H1 (cell line): ENCODE measurements around the genes MBTPS2, PHEX and KLHL15.

GRCh38 chrX:18877503-18877804 is 106.5 kb downstream of the PHKA2 start:
- RRBS: no CpG with 5 or more reads among the region's 4 CpGs
CAGE:
- cytosol, long polyA plus RNA: no peak
- long polyA plus RNA: no peak
- nucleus, long polyA plus RNA: no peak

DNA sequence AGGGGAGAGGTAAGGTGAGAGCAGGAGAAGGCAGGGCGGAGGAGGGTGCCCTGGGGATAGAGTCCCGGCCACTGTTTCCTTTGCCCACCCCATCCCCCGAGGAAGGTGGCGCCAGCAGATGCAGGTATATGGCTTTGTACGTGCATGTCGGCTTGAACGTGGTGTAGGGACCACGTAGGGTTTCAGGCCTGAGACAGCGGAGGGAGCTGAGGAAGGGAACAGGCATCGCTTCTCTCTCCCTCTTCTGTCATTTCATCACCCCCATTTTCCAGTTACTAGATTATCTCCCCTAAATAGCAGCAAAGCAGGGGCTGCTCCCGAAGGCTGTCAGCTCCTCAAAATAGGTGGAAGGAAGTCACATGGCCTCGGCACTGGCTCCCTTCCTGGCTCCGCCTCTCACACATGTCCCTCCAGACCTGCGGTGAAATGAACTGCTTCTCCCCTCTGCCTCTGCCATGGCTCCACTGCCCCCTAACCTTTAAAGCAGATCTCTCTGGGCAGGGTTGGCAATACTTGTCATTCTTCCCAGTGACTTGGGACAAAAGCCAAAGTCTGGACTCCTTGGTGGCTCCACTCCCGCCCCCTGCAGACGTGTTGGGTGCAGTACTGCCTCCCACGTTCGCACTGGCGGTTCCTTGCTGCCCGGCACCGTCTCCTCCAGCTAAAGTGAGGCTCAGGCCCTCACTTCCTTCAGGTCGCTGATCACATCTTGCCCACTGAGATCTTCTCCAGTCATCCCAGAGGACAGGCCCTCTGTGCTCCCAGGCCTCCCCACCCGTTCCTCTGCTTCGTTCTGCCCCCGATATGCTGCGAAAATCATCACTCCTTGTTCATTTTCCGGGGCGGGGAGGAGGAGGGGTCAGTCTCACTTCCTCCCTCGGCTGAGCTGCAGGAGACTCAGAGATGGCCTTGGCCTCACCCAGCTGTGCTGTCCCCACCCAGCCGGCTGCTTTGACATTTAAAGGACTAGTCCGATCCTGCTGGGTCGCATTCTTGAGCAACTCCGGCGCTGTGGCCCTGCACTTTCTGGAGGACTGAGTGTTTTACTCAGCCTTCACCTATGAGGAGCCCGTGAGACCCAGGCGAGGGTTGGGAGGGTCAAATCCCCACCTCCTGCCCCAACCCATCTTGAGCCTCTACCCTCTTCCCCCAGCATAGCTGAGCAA is 97.5 kb downstream of the PHKA2 start:
- RRBS: 0% methylated on average over 1 of the region's 36 CpGs
CAGE:
- cytosol, long polyA plus RNA: no peak
- long polyA plus RNA: no peak
- nucleus, long polyA plus RNA: no peak

GRCh38 chrX:19344424-19345075 is 823 bp downstream of the PDHA1 start:
- RRBS: no CpG with 5 or more reads among the region's 18 CpGs
CAGE:
- cytosol, long polyA plus RNA: no peak
- long polyA plus RNA: no peak
- nucleus, long polyA plus RNA: no peak

DNA sequence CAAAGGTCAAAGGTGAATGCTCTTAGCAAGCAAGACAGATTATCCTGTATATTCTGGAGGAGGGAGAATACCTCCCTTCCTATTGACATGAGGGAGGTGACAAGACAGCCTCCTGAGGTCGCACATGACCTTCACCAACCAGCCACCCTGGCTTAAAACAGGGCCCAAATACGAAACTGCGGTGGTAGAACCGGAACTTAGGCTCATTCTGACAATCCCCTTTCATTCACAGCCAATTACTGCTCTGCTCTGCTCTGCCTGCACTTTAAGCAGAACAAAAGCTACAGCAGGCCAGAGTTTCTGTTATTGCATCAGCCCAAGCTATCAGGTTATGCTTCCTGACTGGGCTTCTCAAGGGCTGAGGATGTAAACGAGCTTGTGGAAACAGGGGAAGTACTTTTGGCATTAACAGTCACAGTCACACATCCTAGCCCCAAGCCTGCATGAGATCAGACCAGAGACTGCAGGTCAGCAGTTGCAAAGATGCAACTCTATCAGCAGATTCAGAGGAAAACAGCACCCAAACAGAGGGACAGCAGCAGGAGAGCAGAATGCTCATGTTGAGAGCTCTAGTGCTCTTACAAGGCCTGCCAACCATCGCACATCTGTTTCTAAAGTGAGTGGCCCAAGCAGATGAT is 51.2 kb upstream of the MAP3K15 start:
- RRBS: no CpG with 5 or more reads among the region's 6 CpGs
CAGE:
- cytosol, long polyA plus RNA: no peak
- long polyA plus RNA: no peak
- nucleus, long polyA plus RNA: no peak

DNA sequence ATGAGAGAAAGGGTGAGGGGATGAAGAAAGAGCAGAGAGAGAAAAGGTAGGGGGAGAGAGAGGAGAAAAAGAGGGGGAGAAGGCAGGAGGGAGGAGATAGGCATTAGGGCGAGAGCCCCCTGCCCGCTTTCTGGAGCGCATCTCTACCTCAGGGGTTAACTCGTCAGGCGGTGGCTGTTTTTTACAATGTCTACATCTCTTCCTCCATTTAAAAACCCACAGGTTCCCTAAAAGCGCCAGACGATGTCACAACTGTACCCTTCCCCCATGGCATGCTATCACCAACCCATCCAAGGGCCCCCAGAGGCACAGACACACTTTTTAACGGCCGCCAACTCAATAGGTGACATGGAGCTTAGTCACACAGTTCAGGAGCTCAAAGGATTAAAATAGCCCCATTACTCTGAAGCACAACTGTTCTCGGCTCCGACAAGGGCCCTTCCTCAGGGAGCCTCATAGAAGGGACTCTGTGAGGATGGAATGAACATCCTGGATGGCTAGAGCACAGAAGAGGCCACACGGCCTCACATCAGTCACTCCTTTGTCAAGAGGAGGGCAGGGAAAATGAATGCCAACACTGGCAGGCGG is 12.4 kb downstream of the SH3KBP1 start:
- RRBS: no CpG with 5 or more reads among the region's 13 CpGs
CAGE:
- cytosol, long polyA plus RNA: no peak
- long polyA plus RNA: no peak
- nucleus, long polyA plus RNA: no peak

DNA sequence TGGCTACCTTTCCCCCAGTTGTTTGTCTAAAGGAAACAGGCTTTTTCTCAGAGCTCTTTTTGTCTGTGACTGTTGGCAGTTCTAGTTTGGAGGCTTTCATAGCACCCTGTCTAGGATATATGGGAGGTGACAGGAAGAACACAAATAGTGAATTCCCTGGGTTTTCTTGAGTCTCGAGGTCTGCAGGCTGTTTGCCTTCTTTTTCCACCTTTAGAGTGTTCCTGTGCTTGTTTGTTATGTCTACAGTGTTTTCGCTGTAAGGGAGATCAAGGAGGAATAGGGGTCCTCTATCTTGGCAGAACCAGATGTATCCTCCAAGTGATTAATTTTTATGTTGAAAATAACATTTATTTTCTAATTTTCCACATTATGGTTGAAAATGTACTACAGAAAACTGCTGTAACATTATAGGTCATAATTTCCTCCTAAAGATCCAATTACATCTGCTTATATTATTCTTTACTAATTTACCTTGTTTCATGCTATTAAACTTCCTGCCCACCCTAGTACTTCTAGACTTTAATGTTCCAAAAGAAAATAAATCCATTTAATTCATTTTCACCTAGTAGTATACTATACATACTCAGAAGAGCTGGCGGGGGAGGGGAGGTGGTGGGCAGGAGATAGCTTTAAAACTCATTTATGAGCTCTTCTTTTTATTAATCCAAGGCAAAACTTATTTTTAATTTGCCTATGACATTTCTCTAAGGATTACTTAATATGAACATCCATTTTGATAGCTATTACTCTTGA is 13.2 kb downstream of the RPS6KA3 start:
- RRBS: no CpG with 5 or more reads among the region's 3 CpGs
CAGE:
- cytosol, long polyA plus RNA: no peak
- long polyA plus RNA: no peak
- nucleus, long polyA plus RNA: no peak

- RRBS: no CpG with 5 or more reads among the region's 4 CpGs
CAGE:
- cytosol, long polyA plus RNA: no peak
- long polyA plus RNA: no peak
- nucleus, long polyA plus RNA: no peak
These were observed 95.2 kb upstream of the RPS6KA3 start for GRCh38 chrX:20361908-20362273.

CAGE:
- cytosol, long polyA plus RNA: no peak
- long polyA plus RNA: no peak
- nucleus, long polyA plus RNA: no peak
These were observed 225.2 kb upstream of the CNKSR2 start for GRCh38 chrX:21149113-21149312.

DNA sequence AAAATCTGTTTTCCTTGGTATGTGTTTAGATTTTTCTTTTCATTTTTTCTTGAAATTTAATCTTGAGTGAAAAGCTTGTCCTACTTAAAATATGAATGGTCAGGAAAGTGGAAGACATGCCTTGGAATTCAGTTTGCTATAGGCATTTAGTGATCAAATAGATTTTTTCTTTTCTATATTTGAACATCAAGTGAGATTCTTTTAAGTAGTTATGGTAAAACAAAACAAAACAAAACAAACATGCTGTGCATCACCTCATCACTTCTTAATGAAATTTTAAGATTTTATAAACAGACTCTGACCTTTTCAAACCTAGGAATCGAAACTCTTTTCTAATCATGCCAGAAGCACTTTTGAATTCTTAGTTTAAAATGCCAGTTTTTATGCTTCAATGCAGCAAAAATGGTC is 62.8 kb downstream of the CNKSR2 start:
- RRBS: no CpG with 5 or more reads among the region's 1 CpG
CAGE:
- cytosol, long polyA plus RNA: no peak
- long polyA plus RNA: no peak
- nucleus, long polyA plus RNA: no peak

GRCh38 chrX:21839245-21840355 is at the start of gene MBTPS2:
TSS of gene MBTPS2 (plus strand) at chrX:21839617.
- RRBS: under 1% methylated on average over 21 of the region's 66 CpGs
CAGE:
- cytosol, long polyA plus RNA: no peak
- long polyA plus RNA: no peak
- nucleus, long polyA plus RNA: start-site peak on the plus strand at chrX:21839620-21839679, 286 reads

DNA sequence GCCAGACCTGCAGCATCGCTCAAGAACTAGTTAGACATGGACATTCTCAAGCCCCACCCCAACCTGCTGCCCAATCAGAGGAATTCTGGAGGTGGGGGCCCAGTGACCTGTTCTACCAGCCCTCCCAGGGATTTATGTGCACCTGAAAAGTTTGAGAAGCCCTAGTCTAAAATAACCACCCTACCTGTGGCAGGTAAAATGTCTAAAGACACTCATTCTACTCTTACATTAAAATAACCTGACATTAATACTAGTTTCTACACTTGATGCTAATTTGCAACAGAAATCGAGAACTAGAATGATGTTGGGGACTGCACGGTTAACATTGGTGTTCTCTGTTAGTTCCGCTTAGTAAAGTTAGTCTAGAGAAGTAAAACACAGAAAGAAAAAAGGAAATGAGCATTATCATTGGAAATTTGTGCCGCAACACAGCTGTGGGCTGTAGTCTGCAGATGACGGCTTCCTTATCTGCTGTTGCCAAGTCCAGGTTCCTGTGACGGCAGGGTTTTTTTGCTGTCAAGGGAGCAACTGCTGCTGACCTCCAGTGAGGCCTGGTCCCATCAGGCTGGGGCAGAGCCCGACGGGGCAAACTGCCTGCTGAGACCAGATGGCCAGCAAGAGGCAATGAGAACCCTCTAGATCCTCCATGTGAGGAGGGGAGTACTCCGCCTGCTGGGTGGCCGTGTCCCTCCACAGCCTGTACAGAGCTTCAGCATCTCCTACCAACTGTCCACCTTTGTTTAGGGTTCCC is 38.9 kb upstream of the PHEX start:
- RRBS: no CpG with 5 or more reads among the region's 11 CpGs
CAGE:
- cytosol, long polyA plus RNA: no peak
- long polyA plus RNA: no peak
- nucleus, long polyA plus RNA: no peak

- RRBS: no CpG with 5 or more reads among the region's 1 CpG
CAGE:
- cytosol, long polyA plus RNA: no peak
- long polyA plus RNA: no peak
- nucleus, long polyA plus RNA: no peak
These were observed at the start of gene PHEX for GRCh38 chrX:22032063-22032512. TSS of gene PHEX (plus strand) at chrX:22032325.

DNA sequence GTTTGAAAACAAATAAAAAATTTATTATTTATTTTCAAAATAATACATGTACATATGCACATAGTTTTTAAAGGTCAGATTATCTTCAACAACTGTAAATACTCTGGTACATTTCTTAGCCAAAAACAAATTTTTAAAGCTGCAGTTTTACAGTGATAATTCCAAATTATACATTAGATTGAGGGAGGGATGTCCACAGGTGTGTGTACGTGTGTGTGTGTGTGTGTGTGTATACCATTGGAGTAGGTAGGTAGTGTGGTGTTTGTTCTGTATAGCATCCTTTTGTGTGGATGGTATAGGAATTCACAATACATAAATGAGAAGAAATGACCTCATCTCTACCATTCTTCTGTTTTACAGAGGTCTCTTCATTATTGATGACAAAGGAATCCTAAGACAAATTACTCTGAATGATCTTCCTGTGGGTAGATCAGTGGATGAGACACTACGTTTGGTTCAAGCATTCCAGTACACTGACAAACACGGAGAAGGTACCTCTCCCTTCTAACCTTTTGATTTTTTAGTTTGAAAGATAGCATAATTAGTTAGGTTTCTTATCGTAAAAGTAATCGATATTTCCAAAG is 14.8 kb downstream of the PRDX4 start:
- RRBS: no CpG with 5 or more reads among the region's 5 CpGs
CAGE:
- cytosol, long polyA plus RNA: no peak
- long polyA plus RNA: no peak
- nucleus, long polyA plus RNA: no peak

- RRBS: no CpG with 5 or more reads among the region's 2 CpGs
CAGE:
- cytosol, long polyA plus RNA: no peak
- long polyA plus RNA: no peak
- nucleus, long polyA plus RNA: no peak
These were observed 21.5 kb downstream of the SAT1 start for GRCh38 chrX:23804522-23804822.

- RRBS: no CpG with 5 or more reads among the region's 3 CpGs
CAGE:
- cytosol, long polyA plus RNA: no peak
- long polyA plus RNA: no peak
- nucleus, long polyA plus RNA: no peak
These were observed 6.8 kb downstream of the APOO start for GRCh38 chrX:23900866-23901359.

GRCh38 chrX:24026905-24027563 is at the start of gene KLHL15:
TSS of gene KLHL15 (minus strand) at chrX:24027186.
- RRBS: no CpG with 5 or more reads among the region's 10 CpGs
CAGE:
- cytosol, long polyA plus RNA: no peak
- long polyA plus RNA: no peak
- nucleus, long polyA plus RNA: no peak

GRCh38 chrX:24188143-24188864 is 38.8 kb downstream of the ZFX start:
- RRBS: no CpG with 5 or more reads among the region's 8 CpGs
CAGE:
- cytosol, long polyA plus RNA: no peak
- long polyA plus RNA: no peak
- nucleus, long polyA plus RNA: no peak

GRCh38 chrX:24190400-24191028 is 41.0 kb downstream of the ZFX start:
- RRBS: no CpG with 5 or more reads among the region's 2 CpGs
CAGE:
- cytosol, long polyA plus RNA: no peak
- long polyA plus RNA: no peak
- nucleus, long polyA plus RNA: no peak

GRCh38 chrX:24242591-24243346 is 71.1 kb downstream of the SUPT20HL2 start:
- RRBS: no CpG with 5 or more reads among the region's 12 CpGs
CAGE:
- cytosol, long polyA plus RNA: no peak
- long polyA plus RNA: no peak
- nucleus, long polyA plus RNA: no peak

DNA sequence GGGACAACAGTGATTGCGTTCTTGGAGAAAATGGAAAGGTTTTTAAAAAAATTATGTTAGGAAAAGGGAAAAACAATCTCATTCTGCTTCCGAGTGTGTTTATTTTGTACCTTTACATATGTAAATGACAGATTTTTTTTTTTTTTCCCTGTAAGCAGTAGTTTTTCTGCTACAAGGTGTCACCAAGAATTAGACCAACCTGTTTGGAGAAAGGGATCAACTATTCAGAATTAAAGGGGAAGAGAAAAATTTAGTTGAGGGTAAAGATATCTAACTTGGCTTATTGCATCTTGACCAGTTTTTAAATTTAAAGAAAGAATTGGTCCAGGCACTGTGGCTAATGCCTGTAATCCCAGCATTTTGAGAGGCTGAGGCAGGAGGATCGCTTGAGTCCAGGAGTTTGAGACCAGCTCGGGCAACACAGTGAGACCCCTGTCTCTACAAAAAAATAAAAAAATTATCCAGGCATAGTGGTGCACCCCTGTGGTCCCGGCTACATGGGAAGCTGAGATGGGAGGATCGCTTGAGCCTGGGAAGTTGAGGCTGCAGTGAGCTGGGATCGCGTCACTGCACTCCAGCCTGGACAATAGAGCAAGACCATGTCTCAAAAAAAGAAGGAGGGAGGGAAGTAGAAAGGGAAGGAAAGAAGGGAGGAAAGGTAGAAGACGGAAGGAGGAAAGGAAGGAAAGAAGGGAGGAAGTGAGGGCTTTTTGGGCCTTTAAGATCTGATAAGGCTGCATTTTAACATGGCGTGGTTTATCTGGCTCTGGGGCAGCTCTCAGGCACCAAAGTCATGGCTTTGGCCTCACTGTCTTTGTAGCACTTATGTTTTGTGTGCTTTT is 10.2 kb downstream of the PDK3 start:
- RRBS: no CpG with 5 or more reads among the region's 10 CpGs
CAGE:
- cytosol, long polyA plus RNA: no peak
- long polyA plus RNA: no peak
- nucleus, long polyA plus RNA: no peak